HTR-8/SVneo (cell line): ENCODE results near the genes PRPF3, ANXA9 and C1orf56.

DNA sequence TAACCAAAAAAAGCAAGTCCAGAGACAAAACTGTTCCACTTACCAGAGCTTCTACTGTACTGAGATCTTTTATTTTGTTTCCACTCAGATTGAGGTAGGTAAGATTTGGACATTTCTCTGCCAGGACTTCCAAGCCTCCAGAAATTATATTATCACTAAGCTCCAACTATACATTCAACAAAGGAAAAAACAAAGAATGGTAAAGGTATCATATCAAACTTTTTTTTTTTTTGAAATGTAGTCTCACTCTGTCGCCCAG lies 5.5 kb downstream of the ANP32E start:
- RRBS, result no CpG with 5 or more reads among the region's 1 CpG

GRCh38 chr1:150265226-150266030 lies 3.4 kb downstream of the APH1A start:
- RRBS, result no CpG with 5 or more reads among the region's 4 CpGs

DNA sequence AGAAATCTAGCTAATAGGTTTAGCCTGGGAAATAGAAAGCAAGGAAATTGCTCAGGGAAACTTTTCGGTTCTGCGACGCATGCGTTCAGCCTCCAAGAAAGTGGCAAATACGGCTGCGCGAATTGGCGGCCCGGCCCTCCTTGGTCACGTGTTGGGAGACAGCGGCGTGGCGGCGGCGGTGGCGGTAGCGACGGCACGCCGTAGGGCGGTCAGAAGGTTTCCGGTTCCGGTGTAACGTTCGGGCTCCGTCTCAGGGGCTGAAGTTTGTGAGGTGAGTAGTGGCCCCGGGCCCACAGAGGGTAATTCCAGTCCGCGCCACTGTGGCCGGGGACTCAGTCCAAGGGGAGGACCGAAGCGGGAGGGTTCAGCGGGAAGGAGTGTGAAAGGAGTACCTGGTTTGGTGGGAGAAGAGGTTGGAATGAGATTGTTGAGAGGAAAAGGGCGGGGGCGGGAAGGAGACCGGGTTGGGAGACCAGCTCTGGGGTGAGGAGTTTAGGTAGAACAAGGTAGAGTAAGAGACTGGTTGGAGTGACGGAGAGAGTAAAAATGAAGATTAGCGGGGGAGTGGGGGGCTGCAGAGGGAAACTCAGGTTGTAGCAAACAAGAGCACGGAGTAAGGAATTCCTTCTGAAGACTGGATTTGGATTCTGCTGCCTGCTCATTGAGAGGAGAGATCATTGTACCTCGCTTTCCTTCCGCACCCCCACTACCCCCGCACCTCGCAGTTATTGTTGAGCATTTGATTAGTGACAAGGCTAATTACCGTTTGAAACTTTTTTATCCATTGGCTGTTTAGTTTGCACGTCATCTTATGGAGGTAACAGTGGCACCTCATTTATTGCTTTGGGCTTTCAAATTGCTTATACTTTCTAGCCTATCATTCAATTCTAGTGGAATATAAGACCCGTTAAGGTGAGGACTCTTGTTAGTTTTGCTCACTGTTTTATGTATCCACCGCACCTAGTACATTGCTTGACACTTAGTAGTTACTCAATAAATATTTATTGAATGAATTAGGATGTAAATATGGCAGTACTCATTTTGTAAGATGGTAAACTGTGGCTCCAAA lies at the start of gene PRPF3:
TSS of gene PRPF3 (plus strand) at position 212 of the 1,069 bp plus-strand sequence.
- RRBS, result 1% methylated on average over 14 of the region's 47 CpGs

DNA sequence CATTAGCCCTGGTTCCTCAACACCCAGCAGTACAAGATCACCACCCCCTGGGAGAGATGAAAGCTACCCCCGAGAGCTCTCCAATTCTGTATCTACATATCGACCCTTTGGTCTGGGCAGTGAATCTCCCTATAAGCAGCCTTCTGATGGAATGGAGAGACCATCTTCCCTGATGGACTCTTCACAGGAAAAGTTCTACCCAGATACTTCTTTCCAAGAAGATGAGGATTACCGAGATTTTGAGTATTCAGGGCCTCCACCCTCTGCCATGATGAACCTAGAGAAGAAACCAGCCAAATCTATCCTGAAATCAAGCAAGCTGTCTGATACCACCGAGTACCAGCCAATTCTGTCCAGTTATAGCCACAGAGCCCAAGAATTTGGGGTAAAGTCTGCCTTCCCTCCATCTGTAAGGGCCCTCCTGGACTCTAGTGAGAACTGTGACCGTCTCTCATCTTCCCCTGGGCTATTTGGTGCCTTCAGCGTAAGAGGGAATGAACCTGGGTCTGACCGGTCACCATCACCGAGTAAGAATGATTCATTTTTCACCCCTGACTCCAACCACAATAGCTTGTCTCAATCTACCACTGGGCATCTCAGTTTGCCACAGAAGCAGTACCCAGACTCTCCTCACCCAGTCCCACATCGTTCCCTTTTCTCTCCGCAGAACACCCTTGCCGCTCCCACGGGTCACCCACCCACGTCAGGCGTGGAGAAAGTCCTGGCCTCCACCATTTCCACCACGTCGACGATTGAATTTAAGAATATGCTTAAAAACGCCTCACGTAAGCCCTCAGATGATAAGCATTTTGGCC lies 15.8 kb upstream of the TARS2 start:
- RRBS, result no CpG with 5 or more reads among the region's 19 CpGs

DNA sequence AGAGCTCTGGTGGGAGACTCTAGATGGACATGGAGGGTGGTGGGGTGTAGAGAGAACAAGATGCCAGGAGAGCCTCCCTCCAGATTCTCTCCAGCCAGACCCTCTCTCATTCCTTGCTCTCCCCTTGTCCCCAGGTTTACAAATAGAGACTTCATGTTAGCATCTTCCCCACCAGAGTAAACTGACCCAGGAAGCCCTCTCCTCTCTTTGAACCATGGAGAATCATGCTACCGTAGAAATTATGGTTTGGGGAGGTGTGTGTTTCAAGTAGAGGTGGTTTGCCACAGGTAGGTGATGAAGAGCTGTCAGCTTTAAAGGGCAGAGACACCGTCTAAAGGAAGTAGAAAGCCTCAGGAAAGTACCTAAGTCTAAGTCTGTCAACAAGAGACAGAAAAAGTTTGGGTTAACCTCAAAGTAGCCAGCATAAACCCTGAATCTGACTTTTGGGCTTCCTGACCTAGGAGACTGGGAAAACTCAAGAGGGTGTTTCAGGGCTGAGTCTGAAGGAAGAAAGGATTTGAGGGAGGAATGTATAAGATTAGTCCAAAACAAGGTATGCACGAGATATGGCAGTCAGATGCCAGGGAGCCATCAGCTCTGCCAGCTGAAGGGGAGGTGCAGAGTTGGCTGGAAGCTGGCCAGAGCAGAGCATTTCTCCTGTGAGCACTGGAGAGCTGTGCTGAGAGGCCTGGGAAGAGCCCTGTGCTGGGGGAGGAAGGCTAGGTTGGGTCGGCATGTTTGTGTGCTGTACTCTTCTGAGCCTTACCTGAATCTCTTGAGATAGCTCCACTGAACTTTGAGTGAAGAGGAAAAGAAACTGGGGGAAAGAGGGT lies 14.2 kb downstream of the ADAMTSL4 start:
- RRBS, result no CpG with 5 or more reads among the region's 4 CpGs

DNA sequence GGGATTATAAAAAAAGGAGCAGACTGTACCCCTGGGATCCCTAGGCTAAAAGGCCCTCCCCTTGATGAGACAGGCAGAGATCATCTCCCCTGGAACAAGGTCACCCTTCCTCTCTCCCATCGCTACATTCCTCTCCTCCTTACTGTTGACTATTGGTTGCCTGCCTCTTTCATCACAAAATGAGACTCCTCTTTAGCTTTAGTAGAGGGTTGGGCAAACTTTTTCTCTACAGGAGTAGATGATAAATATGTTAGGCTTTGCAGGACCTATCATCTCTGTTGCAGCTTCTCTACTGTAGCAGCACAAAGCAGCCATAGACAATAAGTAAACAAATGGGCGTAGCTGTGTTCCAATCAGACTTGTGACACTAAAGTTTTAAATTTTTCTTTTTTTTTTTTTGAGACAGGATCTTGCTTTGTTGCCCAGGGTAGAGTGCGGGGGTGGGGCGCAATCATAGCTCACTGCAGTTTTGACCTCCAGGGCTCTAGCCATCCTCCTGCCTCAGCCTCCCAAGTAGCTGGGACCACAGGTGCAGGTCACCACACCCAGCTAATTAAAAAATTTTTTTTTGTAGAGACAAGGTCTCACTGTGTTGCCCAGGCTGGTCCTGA lies 15.0 kb downstream of the ADAMTSL4 start:
- RRBS, result no CpG with 5 or more reads among the region's 4 CpGs

- RRBS, result no CpG with 5 or more reads among the region's 4 CpGs
These were observed 4.4 kb downstream of the MCL1 start for GRCh38 chr1:150574870-150575559.

DNA sequence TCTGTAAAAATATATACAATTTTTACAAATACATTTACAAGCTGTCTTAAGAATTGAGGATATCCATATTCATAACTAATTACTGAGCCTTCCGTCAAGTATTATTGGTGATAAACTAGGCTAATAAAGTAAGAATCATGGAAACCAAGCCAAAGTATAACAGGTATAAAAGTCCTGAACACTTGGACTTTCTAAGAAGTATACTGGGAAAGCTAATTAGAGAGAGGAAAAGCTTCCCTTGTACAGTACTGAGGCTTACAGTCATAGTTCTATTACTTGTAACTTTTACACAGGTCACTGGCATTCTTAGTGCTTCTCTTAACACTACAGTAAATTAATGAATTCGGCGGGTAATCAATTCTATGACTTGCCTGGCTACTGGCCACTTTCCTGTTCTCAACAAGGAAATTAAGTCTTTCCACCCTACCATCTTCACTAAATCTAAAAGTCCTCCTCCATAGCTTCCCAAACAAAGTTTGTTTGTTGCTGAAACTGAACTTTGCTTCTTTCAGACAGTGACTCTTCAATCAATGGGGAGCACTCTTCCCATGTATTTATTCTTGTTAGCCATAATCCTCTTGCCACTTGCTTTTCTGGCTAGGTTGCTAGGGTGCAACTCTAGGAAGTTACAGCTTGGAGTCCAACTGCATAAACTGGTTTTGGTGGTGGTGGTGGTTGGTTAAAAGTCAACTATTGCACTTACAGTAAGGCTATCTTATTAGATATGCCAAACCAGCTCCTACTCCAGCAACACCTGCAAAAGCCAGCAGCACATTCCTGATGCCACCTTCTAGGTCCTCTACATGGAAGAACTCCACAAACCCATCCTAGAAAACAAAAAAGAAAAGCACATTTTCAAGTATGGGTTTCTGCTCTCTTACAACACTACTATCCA lies 2.5 kb downstream of the MCL1 start:
- RRBS, result no CpG with 5 or more reads among the region's 3 CpGs

DNA sequence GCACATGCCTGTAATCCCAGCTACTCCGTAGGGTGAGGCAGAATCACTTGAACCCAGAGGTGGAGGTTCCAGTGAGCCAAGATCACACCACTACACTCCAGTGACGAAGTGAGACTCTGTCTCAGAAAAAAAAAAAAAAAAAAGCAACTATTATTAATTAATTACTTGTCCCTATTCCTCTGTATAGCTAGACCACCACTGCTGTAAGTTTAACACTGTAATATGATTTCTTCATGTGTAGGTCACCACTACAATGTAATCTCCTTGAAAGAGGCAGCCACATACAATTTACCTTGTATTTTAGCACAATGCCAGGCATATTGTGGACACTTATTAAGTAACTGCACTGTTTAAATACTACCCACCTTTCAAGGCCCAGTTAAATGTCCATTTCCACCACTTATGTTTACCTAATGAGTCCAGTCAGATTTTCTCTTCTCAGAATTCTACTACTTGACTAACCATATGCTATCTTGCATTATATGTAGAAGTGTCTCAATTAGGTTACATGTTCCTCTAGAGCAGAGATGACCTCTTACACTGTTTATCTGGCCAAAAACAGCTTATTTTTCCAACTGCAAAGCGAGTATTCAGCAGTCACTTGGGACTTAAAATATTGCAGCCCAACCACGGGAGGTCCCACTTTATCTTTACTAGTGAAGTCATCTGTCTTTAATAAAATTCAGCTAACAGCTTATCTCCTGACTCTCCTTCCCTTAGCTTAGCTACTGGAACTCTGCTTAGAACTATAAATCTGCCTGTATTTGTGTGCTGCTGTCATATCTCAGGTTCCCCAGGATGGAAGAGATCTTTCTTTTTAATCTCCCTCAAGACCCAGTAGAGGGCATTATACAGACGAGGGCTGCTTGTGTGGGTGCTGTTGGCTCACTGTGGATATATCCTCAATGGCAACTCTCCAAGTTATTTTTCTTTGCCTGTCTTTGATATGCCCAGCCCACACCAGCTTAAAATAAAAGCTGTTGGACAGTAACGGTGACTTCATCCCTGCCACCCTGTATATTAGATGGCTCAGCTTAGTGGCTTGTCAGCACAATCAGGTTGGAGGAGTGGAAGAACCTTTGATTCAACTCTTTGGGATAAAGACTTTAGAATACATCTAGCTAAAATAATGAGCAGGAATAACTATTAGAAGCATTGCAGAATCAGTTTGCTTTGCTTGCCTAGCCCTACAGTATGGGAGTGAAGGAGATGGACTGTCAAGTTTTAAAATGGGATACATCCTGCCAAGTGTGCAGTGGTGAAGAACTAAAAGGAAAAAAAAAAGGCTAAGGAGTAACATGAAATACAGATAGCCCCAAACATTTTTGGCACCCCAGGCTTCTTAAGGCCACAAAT lies 9.8 kb downstream of the ENSA start:
- RRBS, result no CpG with 5 or more reads among the region's 6 CpGs

GRCh38 chr1:150623852-150625066 lies 5.2 kb downstream of the ENSA start:
- RRBS, result no CpG with 5 or more reads among the region's 4 CpGs

DNA sequence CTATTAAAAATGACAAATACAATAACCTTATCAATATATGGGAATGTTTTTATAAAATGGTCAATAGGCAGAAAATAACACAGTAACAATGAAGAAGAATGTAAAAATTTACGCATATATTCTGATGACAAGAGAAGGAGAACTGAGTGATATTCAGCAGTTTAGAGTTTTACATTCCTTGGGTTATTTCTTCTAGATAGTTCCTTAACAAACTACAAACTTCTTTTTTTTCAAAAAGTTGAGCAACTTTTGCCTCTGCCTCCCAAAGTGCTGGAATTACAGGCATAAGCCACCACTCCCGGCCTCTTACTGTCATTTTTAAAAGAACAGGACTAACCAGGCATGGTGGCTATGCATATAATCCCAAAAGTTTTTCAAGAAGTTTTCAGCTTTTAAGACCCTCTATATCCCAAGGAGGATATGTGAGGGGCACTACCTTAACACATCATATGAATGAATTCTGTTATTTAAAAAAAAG lies 32.9 kb downstream of the ARNT start:
- RRBS, result no CpG with 5 or more reads among the region's 2 CpGs

- RRBS, result no CpG with 5 or more reads among the region's 4 CpGs
These were observed 16.6 kb downstream of the SETDB1 start for GRCh38 chr1:150942843-150943042.

- RRBS, result no CpG with 5 or more reads among the region's 15 CpGs
These were observed 10.6 kb downstream of the CERS2 start for GRCh38 chr1:150963602-150964789.

DNA sequence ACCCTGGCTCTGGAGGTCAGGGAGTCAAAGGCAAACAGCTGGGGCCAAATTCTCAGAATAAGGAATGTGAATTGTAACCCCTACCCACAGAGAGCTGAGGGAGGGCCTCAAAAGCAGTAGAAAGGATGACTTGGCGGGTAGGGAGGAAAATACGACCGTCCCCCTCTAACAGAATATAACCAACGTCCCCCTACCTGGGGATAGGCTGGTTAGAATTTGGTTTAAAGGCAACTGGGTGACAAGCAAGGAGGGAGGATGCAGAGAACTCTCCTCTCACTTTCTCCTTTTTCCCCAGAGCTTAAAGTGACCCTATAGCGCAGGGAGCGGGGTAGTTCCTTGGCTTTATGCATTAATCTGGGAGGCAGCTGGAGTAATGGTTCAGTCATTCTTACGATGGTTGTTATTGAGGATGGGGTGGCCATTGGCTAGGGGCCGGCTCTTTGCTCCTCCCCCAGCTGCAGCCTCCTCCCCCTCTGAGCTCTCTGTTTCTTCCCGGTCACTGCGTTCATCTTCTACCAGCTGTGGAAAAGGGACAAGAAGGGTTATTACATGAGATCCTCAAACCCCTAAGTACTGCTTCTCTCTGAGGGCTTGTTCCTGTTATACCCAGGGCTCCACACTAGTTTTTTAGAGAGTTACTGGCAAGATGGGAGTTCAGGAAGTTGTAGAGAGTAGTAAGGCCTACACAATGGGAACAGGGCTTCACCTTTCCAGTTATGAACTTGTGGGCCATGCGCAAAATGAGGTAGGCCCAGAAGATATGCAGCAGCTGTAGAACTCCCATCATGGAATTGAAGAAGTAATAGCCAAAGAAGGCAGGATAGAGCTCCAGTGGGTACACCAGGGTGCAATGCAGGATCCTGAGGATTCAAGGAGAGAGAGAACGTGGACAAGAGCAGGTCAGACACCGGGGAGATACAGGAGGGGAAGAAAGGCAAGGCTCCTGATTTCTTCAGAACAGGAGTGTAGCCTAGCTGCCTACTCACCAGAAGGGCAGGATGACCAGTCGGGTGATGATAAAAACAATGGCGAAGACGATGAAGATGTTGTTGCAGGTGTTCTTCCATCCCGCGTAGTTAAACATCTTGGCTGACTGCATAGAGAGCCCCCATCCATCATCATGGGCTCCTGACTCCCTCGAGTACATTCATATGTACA lies 8.5 kb downstream of the CERS2 start:
- RRBS, result 78% methylated on average over 2 of the region's 19 CpGs

- RRBS, result 80% methylated on average over 4 of the region's 9 CpGs
These were observed at the start of gene ANXA9 for GRCh38 chr1:150981633-150982610. Gene ANXA9 (plus strand): TSS chr1:150982292.

GRCh38 chr1:151008891-151009455 lies 724 bp downstream of the PRUNE1 start:
- RRBS, result no CpG with 5 or more reads among the region's 16 CpGs

GRCh38 chr1:151047561-151048466 lies at the start of gene C1orf56:
Gene C1orf56 (plus strand): TSS chr1:151047751.
- RRBS, result 45% methylated on average over 30 of the region's 65 CpGs

DNA sequence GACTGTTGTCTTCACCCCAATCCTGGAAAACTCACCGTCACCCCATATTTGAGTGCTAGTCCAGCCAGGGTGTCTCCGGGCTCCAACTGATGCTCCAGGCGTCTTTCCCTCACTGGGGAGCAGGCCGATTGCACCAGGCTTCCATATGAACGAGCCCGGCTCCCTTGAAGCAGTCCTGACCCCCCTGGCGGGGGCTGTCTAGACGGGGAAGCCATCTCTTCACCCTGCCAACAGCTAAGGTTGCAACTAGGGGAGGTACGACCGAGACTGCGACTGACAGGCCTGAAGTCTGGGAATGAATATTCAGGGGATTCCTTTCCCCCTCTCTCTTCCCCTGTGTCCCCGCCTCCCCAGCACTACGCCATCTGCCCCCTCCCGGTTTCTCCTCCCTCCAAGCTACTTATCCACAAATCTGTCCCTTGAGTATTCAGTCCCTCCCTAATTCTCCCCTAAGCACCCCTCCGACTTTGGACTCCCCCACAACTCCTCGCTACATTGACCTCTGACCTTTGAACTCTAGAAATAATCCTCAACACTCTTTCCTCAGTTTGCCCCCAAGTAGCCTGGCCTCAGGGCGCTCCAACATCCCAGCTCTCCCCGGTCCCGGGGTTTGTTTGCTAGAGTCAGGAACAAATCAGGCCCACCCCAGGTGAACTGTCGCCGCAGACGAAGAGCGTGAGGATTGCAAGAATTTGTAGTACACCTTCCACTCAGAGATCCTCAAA lies 496 bp downstream of the LYSMD1 start:
- RRBS, result 40% methylated on average over 5 of the region's 23 CpGs

GRCh38 chr1:151281316-151282025 lies 628 bp upstream of the ZNF687 start:
- RRBS, result no CpG with 5 or more reads among the region's 47 CpGs

GRCh38 chr1:151303644-151303980 lies 21.5 kb downstream of the ZNF687 start:
- RRBS, result no CpG with 5 or more reads among the region's 2 CpGs